Non-pigmented ciliary epithelial cell (primary cell): ENCODE data around the genes CDCA7, CIR1 and GPR155.

DNA sequence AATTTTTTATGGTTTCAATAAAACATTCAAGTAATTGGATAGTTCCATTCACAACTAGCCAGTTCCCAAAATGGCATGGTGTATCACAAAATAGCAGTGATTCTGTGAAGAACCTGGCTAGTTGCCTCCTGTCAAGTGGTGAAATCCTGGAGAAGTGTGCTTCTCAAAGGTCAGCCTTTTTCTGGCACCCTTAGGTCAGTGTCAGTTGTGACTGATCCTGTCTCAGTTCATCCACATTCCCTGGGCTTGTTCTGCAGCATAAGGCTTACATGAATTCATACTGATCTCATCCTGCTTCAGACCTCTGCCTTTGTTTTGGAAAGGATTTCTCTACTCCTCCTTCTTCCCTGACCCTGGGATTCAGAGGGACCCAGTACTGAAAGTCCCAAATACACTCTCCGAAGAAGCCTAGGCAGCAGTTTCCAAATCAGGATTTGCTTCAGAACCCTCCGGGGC is 10.9 kb downstream of the MAP3K20 start:
- RRBS, result no CpG with 5 or more reads among the region's 2 CpGs

- RRBS, result no CpG with 5 or more reads among the region's 10 CpGs
These were observed 15.6 kb downstream of the MAP3K20 start for GRCh38 chr2:173090968-173091836.

- RRBS, result no CpG with 5 or more reads among the region's 4 CpGs
These were observed 74.0 kb downstream of the MAP3K20 start for GRCh38 chr2:173149601-173150062.

DNA sequence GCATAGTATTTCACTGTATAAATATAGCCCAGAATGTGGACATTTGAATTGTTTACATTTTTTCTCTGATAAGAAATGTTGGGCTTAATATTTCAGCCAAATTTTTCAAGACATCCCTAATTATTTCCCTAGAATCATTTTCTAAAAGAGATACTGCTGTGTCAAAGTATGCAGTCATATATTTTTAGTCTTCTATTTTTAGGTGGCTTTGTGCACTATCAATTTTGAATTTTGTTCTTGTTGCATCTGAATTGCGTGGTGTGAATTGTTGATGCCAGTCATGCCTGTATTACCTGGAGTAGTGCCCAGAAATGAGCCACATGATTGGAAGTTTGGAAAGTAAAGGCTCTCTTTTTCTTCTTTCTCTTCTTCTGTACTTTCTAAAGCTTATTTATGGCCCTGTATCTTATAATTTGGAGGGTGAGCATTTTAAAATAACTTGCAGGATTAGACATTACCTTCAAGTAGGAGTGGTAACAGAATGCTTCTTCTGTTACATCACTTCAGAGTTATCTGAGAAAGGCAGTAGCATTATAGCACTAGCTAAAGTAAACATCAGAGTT is 112.2 kb downstream of the MAP3K20 start:
- RRBS, result no CpG with 5 or more reads among the region's 1 CpG

DNA sequence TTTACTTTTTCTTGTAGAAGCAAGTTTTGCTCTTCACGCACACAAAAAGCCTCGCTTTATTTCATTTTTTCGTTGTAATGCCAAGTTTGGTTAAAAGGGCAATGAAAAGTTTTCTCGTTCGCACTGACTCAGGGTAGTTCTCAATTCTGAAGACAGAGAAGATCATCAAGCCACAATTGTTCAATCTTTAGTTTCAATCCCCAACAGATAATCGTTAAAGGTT is 775 bp upstream of the CDCA7 start:
- RRBS, result no CpG with 5 or more reads among the region's 6 CpGs

DNA sequence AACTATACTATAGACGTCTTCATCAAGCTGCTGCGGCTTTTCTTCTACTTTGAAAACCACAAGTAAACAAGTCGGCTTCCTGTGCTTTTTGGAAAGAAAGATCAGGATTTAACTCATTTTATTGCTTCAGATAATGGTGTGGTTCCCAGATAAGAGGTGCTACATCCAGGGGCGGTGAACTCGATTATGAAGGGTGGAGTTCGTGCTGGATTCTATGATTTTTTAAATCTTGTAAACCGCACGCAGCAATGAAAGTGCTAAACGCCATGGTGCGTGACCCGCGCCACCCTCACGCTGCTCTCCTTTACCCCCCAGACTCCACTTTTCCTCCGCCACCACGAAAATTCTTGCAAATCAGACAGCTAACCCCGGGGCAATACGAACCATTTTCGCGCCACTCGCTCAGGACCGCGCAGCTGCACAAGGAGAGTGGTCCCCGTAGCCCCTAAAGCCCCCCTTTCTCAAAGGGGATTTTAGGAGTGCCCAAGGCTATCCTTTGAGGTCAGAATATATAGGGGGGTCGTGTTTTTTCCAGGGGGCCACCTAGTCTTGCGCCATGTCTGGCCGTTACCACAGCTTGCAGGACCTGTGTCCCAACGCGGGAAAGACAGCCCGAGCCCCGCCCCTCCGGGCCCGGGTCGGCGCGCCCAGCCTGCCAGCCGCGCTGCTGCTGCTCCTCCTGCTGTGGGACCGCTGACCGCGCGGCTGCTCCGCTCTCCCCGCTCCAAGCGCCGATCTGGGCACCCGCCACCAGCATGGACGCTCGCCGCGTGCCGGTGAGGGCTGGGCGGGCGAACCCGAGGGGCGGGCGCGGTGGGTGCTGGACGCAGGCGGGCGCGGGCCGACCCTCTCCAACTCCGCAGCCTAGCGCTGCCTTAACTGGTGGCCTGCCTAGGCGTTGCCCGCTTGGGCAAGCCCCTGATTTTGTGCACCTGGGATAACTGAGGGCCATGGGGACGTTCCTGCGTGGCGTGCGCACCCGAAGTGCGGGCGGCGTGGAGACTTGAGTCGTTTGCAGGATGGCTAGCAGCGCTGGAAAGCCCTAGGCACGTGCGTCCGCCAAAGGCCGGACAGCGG is at the start of gene CDCA7:
CDCA7 (plus strand) TSS at position 664 of the 1,077 bp plus-strand sequence.
- RRBS, result no CpG with 5 or more reads among the region's 81 CpGs

DNA sequence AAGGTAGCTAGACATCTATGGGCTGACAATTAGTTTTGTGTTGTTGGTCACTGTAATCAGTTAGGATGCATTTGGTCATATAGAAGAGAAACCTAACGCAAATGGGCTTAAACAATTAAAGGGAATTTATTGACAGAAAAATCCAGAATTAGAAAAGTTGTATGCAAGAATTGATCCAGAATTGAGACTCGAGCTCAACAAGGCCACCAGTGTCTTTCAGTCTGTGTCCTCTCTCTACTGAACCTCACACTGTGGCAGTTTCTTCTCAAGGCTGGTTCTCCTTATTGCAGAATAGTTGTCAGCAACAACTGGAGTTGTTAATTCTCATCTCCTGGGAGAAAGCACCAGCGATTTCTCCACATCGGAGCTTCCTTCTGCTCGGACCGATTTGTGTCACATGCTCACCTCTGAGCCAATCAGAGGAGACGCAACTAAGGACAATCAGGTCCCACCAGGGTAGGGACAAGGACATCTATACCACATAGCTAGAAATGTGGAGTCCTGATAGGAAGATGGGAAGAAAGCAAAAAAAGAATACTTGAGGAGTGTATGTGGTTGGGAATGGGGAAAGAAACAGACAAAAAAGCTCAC is 169.5 kb downstream of the CDCA7 start:
- RRBS, result no CpG with 5 or more reads among the region's 7 CpGs

DNA sequence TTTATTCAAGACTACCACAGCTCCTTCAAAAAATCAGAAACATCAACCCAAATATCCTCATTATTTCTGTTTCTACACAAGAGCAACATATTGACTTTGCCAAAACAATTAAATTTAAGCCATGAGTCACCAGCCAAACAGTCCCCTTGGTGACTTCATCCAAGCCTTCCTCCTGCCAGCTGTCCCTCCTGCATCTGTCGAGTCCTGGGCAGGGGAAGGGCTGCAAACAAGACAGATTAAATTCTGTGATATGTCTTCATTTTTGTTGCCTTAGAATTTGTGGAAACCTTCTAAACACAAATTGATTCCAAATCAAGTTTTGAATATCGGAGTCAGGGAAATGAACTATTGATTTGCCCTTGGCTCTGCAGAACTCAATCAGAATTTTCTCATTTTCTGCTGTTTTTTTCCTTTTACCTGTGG is 110.3 kb downstream of the SP3 start:
- RRBS, result no CpG with 5 or more reads among the region's 2 CpGs

DNA sequence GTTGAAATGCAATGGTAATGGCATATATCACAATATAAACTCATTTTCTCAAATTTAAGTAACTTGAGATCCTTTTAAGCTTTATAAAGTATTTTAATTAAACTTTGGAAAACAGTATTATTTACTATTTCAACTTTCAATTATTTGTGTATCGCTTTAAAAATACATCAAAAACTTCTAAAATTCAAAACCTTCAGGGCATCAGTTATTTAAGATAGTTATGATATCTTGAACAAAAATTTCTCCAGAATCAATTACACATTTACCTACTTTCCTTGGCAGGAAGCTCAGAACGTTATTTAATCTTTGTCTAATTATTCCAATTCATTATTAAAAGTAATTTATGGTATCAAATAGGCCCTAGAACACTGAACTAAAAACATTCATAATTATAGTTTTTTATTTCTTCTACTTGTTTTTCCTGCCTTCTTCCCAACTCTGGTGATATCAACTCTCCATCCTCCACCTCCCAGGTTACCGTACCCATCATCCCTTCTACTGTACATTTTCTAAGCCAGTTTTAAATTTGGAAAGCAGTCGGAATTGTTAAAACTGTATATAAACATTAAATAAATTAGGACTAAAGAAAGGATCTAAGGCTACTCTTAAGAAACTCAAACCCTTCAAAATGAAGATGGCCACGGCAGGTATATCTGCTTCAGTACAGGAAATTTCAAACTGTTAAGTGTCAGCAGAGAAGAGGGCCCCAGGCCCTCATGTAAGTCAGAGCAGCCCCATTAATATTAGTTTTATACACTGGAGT is 37.4 kb downstream of the SP3 start:
- RRBS, result no CpG with 5 or more reads among the region's 5 CpGs

GRCh38 chr2:173947602-173948193 is 17.5 kb downstream of the SP3 start:
- RRBS, result no CpG with 5 or more reads among the region's 3 CpGs

DNA sequence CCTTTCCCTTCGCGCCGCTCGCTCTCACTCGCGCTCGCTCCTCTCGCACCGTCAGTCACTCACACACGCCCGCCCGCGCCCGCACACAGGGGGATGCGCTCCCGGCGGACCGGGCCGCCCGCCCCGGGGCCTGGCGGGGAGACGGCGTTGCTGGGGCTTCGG is 469 bp downstream of the SP3 start:
- RRBS, result no CpG with 5 or more reads among the region's 25 CpGs

GRCh38 chr2:173998225-173998919 is 33.2 kb upstream of the SP3 start:
- RRBS, result no CpG with 5 or more reads among the region's 8 CpGs

- RRBS, result no CpG with 5 or more reads among the region's 5 CpGs
These were observed 124.0 kb downstream of the OLA1 start for GRCh38 chr2:174124170-174124793.

DNA sequence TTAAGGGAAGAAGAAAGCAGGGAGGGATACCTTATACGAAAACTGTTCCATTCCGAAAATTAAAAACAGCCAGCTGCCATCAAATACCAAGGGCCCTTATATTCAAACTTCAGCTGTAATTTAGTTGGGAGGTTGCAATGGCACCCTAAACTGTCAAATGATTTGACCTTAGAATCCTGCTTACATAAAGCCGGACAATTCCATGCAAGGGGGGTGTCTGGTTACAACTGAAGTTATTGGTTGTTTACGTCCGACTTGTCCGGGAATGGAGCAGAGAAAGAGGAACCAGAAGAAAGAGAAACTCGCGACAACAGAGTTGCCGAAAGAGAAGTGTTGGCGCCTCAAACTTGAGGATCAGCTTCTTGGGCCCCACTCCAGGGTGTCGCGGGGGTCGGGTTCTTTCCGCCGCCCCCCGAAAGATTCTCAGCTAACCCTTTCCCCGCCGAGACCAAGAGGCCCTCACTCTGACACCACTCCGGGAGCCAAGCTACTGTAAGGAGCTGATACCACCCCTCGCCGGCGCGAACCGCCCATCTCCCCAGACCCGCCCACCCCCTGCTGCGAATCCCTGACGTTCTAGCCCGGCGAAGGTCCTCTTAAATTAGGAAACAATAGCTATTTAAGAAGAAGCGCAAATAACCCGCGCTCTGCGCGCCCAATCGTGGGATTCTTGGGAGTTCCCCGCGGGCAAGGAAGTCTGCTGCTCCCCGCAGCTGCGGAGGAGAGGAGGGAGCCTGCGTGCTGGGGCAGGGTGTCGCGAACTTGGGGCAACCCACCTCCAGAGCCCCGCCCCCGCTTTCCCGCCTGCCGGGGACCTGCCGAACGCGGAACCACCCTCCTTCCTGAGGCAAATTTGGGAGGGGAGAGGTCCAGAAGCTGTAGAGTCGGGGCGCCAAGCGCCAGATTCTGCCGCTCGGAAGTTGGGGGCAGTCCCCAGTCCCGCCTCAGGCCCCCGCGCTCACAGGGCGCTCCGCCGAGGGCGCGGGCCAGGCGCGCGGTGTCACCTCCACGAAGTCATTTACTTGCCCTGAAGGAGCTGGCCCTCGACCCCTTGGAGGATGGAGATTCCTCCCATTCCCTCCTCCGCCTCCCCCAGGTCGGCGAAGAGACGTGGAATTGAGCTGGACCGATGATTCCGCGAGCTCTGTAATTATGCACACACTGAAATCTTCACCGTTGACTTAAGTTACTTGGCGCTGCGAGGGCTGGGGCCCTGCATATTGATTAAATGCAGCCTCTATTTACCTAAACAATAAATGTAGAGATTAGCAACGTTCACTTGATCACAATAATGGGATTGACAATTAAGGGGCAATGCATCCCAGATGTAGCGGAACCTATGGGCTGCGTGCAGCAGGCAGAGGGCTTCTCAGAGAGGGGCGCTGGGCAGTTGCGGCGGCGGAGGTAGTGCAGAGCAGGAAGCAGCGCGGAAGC is 8.5 kb upstream of the SP9 start:
- RRBS, result 11% methylated on average over 12 of the region's 86 CpGs

DNA sequence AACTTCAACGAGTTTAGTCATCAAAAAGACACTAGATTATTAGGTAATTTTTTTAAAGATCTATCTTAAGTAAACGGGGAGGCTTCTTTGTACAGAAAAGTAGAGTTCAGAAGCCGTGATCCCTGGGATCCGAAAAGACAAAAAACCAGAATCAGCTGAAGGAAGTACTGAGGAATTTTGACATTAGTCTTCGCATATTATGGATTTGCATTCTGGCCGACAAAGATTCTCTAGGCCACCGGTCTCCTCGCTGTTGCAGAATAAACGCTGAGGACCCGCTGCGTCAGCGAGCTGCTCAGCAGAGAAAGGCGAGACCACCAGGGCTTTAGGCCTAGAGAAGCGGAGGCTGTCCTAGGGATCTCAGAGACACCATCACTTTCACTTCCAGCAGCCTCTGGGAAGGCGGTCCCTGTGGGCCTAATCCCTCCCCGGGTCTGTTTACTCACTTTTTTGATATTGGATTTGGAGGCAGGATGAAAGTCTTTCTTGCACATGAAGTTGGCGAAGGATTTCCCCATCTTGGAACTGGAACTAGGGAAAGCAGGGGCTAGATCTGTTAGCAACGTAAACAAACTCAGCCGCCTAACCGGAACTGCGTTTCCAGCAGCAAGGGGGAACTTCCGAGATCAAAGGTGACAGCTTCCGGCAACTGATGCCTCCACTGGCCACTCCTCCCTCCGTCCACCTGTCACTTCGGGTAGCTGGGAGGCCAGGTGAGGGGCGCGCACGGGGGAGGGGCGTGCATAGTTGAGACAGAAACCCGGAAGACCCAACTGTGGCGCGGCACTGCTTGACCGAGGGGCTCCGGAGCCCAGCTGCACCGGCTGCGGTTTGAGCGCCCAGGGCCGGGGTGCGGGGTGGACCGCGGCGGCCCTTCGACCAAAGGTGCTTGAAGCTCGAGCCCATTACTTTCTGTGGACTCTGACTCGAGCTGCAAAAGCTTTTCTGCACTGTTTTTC is at the start of gene CIR1:
CIR1 (minus strand) TSS at position 608 of the 959 bp plus-strand sequence.
- RRBS, result 3% methylated on average over 5 of the region's 45 CpGs

- RRBS, result no CpG with 5 or more reads among the region's 5 CpGs
These were observed 2.7 kb downstream of the SCRN3 start for GRCh38 chr2:174398078-174398757.

DNA sequence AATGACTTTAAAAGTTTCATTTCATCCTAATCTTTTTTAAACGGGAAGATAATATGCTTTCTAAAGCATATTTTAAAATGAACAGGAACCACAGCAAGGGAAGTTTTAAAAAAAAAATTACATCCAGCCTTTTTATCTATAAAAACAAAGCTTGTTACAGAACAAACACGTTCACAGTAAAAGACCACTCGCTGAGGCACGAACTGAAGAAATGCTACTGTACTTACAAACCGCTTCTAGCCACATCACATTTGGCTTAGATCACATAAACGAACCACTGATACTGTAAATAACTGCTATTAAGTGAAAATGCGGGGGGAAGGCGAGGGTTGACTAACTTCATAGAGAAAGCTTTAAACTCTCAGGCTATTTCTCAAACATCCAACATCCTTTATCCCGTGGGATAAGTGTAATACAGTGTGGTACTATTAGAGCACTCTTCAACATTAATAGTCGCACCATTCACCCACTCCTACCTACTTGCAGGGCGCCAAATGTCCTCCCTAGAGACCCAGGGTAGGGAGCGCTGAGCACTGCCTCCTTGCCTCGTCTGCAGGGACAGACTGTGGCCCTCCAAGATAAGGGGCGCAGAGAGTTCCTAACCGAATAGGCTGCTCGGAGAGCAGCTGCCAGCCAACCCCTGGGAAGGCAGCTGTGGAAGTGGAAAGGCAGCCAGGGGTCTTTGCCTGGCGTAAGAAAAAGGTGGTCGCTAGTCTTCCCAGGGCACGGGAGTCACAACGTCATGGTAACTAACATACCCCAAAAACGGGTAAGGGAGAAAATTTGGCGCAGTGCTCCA is 926 bp downstream of the GPR155 start:
- RRBS, result no CpG with 5 or more reads among the region's 22 CpGs

DNA sequence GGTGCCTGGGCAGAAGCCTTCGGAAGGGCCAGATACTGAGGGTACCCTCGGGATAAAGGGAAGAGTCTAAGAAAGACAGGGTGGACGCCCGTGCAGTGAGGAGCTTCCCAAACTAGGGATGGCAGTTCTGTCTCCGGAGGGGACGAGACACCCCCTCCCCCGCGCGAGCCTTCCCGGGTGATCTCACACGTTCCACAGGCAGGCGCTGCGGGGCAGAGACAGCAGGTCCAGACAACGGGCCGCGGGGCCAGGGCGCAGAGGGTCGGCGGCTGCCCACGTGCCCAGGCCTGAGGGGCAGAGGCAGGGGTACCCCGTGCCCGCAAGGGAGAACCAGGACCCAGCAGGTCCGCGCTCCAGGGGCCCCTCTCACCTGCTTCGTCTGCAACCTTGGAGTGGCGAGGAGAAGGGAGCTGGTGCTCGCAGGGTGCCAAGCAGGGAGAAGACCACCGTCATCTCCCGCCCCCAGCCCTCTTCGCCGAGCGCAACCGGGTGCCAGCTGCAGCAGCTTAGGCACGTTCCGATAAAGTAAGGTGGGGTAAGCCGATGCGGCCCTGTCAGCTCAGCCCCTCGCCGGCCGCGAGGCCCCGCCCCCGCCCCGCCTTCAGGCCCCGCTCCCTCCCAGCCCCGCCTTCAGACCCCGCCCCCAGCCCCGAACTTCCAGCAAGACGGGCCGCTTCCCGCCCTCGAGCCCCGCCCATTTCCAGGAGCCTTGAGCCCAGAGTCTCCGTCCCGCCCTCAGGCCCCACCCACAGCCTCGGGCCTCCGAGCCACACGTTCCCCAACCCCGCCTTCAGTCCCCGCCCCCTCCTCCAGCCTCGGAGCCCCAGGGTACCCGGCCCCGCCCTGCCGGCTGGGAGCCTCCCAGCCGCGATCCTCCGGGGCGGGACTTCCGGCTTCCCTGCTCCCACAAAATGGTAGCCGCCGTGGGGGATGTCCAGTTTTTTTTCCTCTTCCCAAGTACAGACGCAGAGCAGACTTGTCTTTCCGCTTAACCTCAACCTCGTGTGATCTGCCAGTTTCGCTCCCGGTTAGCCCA is at the start of gene GPR155:
GPR155 (minus strand) TSS at position 527 of the 1,036 bp plus-strand sequence.
- RRBS, result 2% methylated on average over 13 of the region's 76 CpGs

DNA sequence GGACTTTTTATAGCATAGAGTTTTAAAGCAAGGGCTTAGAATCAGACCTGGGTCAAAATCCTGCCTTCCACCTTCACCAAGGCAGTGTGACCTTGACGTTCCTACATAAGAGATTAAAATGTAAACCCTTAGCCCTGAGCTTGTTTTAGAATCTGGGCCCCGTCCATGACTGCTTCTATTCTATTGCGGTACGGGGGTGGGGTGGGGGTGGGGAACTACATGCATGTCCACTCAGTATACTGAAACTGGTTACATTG is 638 bp upstream of the GPR155 start:
- RRBS, result no CpG with 5 or more reads among the region's 4 CpGs